HGPS cell (cell line): Measurements from ENCODE around the gene MALSU1.

GRCh38 chr7:21944485-21945027 is 1.1 kb downstream of the CDCA7L start:
- RRBS, result 8% methylated on average over 6 of the region's 23 CpGs

GRCh38 chr7:22123073-22123750 is 177.5 kb upstream of the CDCA7L start:
- RRBS, result no CpG with 5 or more reads among the region's 6 CpGs

DNA sequence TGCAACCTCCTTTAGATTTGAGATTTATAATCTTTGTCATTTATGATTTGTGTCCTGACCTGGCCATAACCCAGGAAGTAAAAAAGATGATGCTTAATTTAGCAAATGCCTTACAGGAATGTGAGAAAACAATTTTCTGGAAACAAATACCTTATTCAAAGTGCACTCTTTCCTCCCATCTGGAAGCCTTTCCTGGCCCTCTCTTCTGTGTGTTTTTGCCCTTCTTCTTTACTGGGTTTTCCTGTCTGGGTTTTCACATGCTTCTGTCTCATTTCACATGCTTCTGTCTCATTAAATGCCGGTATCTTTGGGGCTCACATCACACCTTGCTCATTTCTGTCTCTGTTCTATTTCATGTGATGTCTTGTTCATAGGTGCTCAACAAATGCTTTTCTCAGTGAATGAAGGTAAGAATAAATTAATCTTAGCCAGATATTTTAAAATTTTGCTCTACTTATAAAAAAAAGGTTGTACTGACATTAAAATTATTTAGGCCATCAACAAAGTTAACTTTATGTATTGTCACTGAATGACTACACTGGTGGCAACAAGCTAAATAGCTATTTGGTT is 149.1 kb downstream of the RAPGEF5 start:
- RRBS, result no CpG with 5 or more reads among the region's 1 CpG

DNA sequence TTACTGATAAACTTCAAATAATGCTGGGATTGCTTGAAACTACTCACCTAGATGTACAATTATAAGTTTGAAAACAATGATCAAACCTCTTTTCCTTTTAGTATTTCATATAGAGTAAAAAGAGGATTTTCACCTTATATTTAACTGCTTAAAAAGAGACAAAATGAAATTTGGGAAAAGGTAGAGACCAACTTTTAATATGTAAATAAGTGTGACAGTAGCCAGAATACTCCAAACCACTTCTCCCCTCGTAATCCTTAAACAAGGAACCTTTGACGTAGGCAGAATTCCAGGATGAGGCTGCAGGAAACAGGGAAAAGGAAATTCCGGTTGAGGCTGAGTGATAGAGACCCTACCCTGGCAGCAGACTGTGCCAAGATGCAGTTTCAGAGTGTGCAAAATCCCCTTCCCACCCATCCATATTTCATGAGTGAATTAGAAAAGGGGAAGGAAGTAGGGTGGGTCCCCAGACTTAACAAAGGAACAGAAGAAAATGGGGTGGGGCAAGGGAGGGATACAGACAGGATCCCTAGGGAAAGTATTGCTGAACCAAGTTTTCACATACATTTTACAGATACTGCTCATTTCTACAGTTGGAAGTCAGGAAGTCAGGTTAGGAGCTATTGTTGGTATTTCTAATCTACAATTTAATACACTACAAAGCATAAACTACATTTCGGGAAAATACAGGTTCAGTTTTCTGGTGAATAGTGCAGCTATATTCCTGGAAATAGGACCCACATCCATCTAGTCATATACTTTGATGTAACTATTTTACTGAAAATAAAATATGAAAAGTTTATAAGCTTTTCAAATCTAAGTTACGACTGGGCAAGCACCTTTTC is 142.9 kb downstream of the RAPGEF5 start:
- RRBS, result no CpG with 5 or more reads among the region's 5 CpGs

- RRBS, result no CpG with 5 or more reads among the region's 3 CpGs
Measured at GRCh38 chr7:22215215-22215821, 141.6 kb downstream of the RAPGEF5 start.

DNA sequence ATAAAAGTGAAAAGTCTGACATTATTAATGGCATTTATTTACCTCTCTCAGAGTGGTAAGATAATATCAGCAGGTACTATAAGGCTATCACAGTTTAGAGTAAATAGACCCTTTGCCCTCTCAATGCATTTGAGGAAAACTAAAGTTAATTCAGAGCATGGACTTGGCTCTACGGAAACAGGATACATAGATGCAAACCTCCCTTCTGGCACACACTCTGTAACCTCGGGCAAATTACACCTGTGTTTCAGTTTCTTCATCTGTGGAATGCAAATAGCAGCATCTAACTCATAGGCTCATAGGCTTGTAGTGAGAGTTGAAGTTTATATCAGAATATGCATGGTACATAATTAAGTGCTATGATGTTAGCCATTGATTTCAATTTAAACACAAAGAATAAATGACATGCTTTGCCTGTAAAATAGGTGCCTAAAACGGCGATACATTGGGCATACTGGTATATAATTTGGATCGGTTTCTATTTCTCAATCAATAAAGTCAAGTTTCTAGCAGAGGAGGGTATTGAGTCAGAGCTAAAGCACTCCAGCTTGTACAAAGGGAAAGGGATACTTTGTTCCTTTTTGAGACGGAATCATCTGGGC is 5.5 kb downstream of the RAPGEF5 start:
- RRBS, result no CpG with 5 or more reads among the region's 6 CpGs

- RRBS, result no CpG with 5 or more reads among the region's 12 CpGs
Measured at GRCh38 chr7:22433483-22434452, 66.2 kb downstream of the STEAP1B start.

- RRBS, result no CpG with 5 or more reads among the region's 7 CpGs
Measured at GRCh38 chr7:22443262-22444104, 56.5 kb downstream of the STEAP1B start.

DNA sequence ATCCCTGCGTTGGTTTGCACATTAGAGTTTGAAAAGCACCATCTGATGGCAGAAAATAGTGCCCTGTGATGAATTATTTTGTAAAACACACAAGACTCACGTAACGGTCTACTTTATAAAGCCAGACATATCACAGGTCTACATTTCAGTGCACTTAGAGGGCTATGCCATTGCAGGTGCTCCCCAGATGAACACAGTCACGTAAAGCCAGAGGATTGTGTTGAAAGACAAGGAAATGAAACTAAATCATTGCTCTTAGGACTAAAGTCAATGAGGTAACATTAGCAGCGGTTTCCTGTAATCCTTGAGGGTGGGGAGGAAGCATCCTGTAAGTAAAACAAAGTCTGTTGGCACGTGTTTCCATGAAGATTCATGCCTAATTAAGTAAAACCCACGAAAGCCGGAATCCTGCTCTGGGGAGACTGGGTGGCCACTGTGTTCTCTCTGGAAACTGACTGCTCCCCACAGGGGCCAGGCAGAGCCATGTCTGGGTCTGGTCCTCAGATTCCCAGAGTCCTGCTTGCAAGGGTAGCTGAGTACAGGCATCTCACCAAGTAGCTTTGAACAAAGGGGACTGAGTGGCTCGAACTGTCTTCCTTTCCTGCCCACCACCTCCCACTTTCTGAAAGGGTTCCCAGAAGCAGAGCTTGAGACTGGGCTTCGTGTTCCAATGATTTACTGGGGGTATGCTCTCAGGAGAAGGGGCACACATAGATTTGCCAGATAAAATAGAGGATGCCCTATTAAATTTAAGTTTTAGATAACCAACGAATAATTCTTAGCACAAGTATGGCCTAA is 18.2 kb downstream of the STEAP1B start:
- RRBS, result no CpG with 5 or more reads among the region's 11 CpGs

DNA sequence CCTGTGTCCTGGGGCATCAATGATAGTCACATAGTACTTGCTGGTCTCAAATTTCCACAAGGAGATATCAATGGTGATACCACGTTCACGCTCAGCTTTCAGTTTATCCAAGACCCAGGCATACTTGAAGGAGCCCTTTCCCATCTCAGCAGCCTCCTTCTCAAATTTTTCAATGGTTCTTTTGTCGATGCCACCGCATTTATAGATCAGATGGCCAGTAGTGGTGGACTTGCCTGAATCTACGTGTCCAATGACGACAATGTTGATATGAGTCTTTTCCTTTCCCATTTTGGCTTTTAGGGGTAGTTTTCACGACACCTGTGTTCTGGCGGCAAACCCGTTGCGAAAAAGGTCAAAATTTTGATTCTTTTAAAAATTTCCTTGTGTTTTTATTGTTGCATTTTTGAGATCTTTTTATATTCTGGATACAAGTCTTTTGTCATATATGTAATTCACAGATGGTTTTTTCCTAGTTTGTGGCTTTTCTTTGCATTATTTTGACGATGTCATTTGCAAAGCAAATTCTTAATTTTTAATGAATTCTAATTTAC is 11.8 kb upstream of the STEAP1B start:
- RRBS, result no CpG with 5 or more reads among the region's 11 CpGs

GRCh38 chr7:22717845-22718811 is 8.9 kb upstream of the IL6 start:
- RRBS, result no CpG with 5 or more reads among the region's 13 CpGs

DNA sequence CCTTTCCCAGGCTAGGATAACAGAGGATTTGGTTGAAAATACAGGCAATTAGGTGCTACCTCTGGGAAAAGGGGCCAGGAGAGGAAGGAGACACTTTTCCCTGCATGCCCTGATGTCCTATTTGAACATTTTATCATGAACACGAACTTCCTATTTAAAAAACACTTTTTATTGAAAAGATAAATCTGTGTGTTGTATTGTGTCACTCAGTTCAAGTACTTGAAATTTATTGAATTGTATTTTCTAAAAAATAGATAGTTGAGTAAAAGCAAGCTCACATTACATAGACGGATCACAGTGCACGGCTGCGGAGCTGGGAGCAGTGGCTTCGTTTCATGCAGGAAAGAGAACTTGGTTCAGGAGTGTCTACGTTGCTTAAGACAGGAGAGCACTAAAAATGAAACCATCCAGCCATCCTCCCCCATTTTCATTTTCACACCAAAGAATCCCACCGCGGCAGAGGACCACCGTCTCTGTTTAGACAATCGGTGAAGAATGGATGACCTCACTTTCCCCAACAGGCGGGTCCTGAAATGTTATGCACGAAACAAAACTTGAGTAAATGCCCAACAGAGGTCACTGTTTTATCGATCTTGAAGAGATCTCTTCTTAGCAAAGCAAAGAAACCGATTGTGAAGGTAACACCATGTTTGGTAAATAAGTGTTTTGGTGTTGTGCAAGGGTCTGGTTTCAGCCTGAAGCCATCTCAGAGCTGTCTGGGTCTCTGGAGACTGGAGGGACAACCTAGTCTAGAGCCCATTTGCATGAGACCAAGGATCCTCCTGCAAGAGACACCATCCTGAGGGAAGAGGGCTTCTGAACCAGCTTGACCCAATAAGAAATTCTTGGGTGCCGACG is 1.5 kb upstream of the IL6 start:
- RRBS, result no CpG with 5 or more reads among the region's 16 CpGs

GRCh38 chr7:23106000-23106925 is 678 bp downstream of the KLHL7 start:
- RRBS, result no CpG with 5 or more reads among the region's 52 CpGs

DNA sequence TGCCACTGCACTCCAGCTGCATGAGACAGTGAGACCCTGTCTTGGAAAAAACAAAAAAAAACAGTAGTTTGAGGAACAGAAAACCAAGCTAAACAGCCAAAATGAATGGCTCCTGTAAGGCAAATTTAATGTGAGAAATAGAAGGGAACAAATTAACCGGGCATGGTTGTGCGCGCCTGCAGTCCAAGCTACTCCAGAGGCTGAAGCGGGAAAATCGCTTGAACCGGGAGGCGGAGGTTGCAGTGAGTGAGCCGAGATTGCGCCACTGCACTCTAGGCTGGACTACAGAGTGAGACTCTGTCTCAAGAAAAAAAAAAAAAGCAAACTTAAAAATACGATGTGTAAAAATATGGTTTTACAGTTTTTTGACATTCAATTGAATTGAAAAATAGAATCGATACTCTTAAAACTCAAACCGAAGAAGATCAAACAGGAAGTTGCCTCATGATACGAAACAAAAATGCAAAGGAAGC is 22.3 kb downstream of the KLHL7 start:
- RRBS, result no CpG with 5 or more reads among the region's 13 CpGs

GRCh38 chr7:23299025-23300360 is at the start of gene MALSU1:
MALSU1 (plus strand) TSS chr7:23299339.
- RRBS, result 1% methylated on average over 32 of the region's 69 CpGs

DNA sequence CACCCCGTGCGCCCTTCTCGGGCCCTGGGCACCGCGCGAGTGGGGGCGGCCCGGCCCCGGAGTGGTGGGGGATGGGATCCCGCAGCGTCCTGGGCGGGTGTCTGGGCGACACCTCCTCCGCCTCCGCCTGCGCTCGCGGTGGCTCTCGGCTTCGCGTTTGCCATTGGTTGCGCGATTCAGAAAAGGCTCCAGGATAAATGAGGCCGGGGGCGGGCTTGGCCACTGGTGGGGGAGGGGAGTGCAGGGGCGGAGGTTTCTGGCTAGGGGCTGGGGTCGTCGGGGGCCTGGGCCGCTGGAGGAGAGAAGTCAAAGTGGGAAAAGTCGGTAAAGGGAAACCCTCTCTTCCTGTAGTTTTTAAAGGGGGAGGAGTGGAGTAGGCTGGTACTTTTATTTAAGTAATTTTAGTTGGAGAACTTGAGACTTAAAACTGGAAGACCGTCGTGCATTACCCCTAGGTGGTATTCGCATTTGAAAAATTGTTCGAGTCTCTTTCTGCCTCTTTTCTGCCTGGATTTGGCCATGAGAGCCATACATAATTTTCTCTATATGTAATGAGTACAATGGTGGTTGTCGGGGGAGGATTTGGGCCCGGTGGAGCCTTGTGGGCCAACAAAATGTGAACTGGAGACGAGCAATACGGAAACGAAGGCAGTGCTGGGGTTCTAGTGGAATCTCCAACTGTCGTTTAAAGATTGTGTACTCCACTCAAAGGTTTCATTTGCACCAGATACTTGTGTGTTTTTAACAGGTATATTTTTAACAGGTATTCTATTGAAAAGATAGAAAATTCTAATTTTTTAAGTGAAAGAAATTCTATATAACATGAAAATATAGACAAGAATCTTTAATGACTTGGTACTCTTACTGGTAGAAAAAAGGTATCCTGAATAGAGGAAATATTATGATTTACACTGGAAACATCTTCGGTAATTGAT is 1.2 kb upstream of the IGF2BP3 start:
- RRBS, result no CpG with 5 or more reads among the region's 41 CpGs

DNA sequence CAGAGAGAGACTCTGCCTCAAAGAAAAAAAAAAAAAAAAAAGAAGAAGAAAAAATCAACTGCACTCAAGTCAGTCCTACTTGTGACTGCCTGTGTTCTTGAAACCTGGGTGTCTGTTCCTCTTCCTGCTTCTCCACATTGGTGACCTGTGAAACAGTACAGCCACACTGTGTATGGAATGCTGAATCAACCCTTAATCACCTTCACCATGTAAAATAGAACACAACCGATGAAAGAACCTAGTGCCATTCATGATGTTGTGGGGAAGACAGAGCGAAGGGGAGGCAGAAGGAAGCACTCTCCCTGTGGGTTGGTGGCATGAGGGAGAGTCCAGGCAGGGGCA is 75.2 kb upstream of the GSDME start:
- RRBS, result no CpG with 5 or more reads among the region's 2 CpGs

DNA sequence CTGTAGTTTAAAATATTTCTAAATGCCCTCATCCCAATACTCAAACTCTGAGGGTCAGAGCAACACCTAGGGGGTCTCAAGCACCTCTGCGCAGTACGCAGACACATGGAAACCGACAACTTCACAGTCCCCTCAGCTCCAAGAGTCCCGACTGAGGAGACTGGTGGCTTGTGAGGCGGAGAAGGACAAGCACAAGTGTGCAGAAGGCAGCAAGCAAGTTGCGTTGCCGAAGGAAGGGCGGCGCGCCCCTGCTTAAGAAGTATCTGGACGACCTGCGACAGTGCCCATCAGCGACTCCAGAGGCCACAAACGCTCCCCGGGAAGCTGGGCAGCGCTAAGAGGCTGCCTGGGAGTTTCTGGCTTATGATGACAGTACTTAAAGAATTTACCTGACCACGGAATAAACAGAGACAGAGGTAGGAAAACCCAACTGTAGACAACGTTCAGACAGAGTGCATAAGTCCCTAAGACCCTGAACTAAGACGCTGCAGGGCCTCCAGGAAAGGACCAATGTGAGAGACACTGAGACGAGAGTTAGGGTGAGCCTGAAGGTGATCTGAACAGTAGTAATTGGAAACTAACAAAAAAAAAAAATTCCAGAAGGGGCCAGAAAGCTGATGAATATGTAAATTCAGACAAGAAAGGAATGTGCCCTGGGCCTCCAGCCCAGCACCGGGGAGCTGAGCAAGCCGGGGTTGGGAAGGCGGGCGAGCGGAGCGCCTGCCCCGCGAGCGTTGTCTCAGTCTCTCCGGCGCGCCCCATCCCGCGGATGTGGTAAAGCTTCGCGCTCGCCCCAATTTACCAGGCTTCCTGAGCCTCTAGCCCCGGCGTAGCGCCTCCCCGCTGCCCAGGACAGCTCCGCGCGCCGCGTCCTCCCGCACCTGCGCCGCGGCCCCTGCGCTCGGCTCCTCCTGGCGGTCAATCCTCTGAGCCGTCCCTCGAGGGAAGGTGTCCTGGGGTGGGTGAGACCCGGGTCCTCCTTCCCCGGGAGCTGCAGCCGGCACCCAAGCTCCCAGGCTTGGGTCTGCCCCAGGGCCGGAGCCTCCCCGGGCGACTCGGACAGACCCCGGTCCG is 933 bp downstream of the OSBPL3 start:
- RRBS, result 2% methylated on average over 17 of the region's 64 CpGs

DNA sequence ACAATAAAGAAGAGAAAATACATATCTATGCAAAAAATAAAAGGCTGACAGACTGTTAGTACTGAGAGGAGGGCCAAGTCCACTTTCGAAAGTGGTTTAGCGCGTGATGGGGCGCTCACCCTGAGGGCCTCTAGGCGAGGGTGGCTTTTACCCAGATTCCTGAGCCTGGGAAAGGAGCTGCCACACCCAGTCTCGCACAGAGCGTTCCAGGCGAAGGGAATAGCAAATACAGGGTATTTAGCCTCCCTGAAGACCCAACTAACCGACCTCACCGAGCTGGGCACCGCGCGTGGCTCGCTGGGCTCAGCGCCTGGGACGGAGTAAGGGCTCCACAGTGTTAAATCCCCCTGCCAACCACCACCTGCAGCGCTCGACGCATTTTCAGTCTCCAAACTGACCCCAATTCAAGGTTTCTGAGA is 1.2 kb upstream of the OSBPL3 start:
- RRBS, result no CpG with 5 or more reads among the region's 19 CpGs